MCF 10A (cell line): ENCODE measurements around a stretch of chr6.

DNA sequence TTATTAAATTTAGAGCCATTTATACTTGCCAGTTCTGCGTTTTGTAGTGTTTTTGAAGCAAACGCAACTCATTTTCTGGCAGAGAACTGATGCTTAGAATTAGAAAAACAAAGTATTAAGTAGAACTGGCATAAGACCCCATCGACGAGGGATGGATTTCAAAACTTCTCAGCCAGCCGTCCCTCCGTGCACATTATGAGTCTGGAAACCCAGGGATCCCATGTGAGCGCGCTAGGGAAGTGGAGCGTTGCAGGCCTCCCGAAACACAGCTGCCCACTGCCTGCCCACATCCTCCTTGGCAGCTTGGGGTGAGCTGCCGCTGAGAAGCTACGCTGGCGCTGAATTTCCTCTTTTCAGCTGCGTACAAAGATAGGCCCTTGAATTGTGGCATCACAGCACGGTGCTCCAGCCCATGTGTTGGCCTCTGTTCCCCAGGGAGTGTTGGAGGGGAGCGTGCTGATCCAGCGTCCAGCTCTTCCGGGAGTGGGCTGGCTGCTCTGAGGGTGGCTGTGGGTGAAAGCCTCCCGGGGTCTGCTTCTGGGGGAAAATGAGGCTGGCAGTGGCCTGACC is 297.6 kb downstream of the QKI start:
- PRO-cap, result no peak
- RRBS, result 50% methylated on average over 2 of the region's 19 CpGs

DNA sequence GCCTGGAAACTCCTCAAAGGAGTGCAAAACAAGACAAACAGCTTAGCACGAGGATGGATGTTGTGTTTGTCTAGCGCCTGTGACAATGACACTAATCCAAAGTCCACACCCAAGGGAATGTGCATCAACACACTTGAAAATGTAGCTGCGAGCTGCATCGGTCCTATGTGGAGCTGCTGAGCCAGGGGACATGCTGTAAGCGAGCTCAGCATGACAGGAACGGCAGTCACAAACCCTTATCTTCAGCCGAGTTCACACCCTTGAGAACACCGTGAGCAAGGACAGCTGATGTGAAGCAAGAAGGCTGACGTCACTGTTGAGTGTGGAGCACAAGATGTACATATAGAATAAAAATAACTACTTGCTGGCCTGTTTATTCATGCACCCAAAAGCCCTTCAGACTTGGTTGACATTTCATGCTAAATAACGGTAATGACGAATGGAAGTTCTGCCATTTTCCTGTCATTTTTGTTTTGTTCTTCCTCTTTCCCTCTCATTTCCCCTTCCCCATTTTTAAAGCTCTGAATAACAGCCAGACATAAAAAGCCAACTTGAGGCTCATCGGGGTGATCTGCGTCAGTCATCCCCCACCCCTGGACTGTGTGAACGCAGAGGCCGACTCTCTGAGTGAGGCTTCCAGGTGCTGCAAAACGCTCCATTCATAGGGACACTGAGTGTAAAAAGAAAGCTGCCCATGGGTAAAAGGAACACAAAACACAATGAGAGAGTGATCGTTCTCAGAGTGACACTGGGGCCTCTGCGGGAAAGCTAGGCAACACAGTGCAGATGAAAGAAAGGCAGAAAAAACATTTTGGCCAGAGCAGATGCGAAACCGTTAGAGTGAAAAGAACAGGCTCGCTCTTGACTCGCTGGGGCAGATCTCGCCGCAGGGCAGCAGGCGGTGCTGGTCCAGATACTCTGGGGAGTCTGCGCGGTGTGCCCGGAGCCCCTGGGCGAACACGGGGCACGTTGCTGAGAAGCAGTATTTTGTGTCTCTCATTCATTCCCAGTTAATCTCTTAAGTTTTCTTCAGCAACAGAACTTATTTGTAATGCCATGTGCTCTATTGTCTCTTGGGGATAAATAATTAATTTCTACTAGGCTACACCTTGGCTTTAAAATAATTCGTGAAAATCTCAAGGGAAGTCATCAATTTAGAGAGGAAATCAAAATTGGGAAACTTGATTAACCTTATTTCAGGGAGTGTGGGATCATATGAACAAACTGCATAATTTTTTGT is 684.8 kb downstream of the QKI start:
- PRO-cap, result no peak
- RRBS, result no CpG with 5 or more reads among the region's 32 CpGs

DNA sequence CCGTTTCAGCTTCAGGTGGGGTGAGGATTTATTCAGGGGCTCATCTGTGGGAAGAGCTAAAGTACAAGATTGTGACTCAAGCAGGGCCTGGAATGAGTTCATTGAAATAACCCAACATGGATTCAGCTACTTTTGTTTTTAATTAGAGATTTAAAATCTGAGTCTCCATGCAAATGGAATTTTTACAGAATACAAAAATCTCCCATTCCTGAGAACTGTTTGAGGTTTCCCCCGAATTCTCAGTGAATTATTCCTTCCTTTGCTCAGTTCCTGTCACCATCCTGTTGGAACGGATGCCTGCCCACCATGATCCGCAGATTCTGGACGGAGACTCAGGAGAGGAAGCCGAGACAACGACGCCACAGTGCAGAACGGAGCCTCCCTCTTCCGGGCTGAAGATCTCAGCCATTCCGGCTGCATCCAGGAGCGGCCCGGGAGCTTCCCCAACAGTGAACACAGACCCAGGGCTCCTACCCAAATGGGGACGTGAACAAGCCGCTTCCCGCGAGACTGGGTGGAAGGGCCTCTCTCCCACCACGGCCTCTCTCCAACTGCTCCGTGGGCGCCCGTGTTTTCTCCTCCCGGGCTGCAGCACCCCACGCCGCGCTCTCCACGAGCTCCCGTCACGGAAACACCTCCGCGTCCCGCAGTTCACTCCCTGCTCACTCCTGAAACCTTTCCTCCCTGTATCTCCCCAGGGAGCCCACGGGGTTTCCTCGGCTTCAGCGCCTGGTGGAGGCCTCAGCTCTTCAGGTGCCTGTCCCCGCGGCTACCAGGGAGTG is 922.4 kb downstream of the QKI start:
- PRO-cap, result no peak
- RRBS, result no CpG with 5 or more reads among the region's 36 CpGs

DNA sequence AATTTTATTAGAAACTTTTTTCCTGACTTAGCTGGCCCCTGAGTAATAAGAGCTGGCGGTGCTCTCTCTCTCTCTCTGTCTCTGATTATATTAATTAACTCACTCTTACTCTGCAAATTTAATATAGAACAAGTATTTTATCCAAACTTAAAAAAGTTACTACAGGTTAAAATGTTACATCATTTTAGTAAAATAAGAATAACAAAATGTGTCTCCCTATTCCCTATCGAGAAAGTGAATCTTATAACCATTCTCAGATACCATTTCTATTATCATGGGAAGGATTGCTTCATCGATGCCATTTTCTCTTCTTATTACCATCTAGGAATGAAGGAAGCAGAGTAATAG is 869.2 kb downstream of the C6orf118 start:
- PRO-cap, result no peak
- RRBS, result no CpG with 5 or more reads among the region's 3 CpGs

DNA sequence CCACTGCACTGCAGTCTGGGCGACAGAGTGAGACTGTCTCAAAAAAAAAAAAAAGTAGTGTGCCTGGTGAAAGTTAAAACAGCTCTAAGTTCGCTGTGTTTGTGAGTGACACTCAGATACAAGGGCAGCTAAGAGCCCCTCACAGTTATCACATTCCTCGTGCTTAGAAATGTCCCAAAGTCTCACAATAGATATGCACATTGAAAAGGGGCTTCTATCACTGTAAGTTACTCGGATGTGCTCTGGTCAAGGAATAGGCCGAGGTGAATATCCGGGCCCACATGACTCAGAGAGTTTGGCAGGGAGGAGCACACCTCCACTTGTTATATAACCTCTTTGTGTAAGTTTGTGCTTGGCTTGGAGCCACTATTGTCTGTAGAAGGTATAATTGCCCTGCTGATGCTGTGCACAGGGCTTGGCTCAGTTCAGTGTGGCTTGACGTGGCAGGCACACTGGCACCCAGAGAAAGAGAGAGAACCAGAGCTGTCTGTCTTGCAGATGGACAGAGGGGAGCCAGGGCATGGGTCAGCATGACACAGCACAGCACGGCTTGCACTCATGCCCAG is 482.7 kb downstream of the C6orf118 start:
- PRO-cap, result no peak
- RRBS, result no CpG with 5 or more reads among the region's 8 CpGs

GRCh38 chr6:165605182-165605798 is 57.8 kb downstream of the PDE10A start:
- PRO-cap, result no peak
- RRBS, result no CpG with 5 or more reads among the region's 10 CpGs

DNA sequence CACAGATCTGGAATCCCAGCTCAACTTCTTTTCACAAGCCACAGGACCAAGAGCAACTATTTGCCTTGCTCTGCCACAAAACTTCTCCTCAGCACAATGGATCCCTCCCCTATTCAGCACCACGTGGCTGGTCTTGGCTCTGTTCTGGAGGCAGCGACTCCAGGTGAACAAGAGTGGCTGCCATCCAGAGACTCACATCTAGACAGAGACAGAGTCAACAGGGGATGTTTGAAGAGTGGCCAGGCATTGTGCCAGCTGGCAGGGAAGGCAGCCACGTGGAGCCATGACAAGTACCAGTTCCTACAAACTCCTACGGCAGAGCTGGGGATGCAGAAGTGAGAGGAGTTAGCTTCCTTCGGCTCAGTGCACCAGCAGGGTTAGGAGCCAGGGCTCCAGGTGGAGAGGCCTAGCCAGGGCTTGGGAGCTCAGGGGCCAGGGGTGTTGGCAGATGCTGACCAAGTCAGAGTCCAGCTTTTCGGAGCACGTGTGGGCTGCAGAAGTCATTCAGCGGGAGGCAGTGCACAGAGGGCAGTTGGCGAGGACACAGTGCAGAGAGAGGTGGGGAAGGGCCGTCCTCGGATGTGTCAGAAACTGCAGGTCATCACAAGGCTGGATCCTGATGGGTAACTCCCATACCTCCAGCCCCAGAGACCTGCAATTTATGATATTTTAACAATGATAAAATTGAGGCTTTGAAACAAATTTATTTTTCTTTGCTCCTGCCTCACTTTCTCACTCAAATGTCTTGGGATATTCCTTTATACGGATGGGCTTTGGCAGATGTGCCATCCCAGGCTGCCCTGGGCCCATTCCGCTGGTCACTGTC is 171.7 kb upstream of the PDE10A start:
- PRO-cap, result no peak
- RRBS, result no CpG with 5 or more reads among the region's 13 CpGs

DNA sequence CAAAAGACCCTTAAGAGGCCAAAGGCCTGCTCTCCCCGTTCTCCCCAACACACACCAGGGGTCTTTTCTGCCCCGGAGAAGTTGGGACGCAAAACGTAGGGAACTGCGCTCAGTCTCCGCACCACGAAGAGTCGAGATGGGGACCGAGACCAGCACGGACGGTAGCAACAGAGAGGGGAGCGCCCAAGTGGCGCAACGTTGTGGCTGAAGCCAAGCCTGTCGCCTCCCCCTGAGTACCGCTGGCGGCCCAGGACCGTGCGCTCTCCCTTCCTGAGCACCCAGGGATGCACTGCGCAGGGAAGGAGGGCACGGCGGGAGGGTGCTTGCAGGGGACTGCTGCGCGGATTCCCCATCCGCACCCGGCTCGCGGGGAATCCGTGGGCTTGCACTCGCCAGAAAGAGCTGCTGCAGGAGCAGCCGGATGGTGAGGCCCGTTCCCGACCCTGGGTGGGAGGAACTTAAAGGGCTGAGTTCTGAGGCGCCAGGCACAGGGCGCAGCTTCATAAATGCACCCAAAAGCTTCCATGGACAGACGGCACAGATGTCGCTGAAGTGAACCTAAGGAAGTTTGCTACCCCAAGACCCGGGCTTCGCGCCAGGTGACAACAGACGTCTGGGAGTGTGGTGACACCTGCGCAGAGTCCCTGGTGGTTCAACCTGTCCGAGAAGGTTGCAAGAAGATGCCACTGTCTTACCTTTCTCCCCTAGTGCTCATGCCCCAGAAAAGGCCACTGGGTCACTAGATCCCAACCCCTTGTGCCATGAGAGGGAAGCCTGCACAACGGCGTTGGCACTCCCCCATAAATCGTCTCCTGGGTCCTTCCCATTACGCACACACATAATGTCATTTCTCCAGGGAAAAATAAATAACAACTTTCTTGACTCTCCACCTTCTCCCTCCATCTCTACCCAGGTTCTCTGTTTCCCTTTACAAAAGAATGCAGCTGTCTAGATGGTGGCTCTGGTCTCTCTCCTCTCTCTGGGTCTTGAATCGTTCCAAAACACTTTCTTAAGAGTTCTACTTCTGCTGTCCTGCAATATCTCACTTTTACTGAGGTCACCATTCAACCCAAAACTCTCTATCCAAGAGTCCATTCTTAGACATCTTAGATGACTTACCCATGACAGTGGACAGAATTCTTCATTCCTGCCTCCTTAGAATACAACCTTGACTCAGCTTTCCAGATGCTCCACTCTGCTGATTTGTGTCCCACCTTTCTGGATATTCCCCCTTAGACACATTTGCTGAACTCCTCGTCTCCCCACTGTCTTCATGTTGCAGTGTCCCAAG is 178.5 kb downstream of the TBXT start:
- PRO-cap, result no peak
- RRBS, result 96% methylated on average over 6 of the region's 49 CpGs

- PRO-cap, result no peak
- RRBS, result no CpG with 5 or more reads among the region's 8 CpGs
Measured at GRCh38 chr6:166236724-166237016, 69.0 kb upstream of the TBXT start.

- PRO-cap, result no peak
- RRBS, result no CpG with 5 or more reads among the region's 13 CpGs
Measured at GRCh38 chr6:166286558-166287328, 21.4 kb downstream of the PRR18 start.

DNA sequence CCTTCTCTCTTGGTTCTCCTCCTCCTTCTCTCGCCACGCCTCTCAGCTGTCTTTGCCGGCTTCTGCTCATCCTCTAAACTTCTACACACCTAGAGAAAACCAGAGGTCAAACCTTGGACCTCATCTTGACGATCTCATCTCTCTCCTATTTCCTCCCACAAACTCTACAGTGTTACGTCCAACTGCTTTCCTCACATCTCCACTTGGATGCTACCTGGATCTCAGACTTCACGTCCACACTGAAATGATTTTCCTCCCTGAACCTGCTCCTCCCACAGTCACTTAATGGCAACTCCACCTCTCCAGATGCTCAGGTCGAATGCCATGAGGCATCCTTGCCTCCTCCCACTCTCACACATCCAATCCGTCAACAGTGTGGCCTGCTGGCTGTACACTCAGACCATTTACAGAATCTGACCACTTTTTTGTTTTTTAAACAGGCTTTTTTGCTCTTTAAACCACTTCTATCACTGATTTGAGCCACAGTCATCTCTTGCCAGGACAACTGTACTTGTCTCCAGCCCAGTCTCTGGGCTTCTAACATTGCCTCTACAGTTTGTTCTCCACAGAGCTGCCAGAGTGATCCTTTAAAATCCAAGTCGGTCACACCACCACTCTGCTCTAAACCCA is 2.5 kb downstream of the SFT2D1 start:
- PRO-cap, result no peak
- RRBS, result no CpG with 5 or more reads among the region's 9 CpGs

DNA sequence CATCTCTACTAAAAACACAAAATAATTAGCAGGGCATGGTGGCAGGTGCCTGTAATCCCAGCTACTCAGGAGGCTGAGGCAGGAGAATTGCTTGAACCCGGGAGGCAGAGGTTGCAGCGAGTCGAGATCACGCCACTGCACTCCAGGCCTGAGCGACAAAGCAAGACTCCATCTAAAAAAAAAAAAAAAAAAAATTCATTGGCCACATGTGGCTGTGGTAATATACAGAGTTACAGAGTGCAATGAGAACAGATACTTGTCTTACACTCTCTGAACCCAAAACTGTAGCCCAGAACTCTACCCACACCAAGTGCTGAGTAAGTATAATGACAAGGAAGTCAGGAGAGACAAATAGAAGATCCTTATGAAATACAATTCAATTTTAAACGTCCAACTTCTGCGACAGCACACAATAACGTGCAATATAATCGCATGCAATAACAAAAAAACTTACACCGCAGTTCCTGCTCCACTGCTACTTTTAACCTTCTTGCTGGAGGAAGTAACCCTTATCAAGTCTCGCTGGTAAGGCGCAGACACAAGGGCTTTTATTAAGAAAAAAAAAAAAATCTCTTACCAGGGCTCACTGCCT is 974 bp downstream of the SFT2D1 start:
- PRO-cap, result no peak
- RRBS, result no CpG with 5 or more reads among the region's 12 CpGs

DNA sequence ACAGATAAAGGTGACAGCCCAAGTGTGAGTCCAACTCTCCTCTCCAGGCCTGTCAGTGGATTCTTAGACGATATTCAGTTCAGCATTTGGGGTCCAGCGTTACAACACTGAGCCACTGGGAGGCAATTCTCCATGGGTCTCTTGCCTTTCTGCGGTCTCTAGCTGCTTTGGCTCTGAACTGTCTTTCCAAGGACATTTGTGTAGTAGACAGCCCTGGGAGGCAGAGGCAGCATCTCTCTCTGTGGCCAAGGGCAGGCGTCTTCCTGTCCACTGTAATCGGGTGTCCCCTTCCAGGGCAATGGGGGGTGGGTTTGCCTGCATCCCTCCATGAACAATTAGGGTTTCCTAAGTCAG is 24.4 kb upstream of the MPC1 start:
- PRO-cap, result unidirectional peak, minus-strand start at position 279 of the sequence
- RRBS, result no CpG with 5 or more reads among the region's 5 CpGs

GRCh38 chr6:166494938-166495650 is 91.4 kb downstream of the RAMACL start:
- PRO-cap, result no peak
- RRBS, result 73% methylated on average over 1 of the region's 23 CpGs

GRCh38 chr6:166569311-166570025 is 17.0 kb downstream of the RAMACL start:
- PRO-cap, result no peak
- RRBS, result no CpG with 5 or more reads among the region's 18 CpGs

DNA sequence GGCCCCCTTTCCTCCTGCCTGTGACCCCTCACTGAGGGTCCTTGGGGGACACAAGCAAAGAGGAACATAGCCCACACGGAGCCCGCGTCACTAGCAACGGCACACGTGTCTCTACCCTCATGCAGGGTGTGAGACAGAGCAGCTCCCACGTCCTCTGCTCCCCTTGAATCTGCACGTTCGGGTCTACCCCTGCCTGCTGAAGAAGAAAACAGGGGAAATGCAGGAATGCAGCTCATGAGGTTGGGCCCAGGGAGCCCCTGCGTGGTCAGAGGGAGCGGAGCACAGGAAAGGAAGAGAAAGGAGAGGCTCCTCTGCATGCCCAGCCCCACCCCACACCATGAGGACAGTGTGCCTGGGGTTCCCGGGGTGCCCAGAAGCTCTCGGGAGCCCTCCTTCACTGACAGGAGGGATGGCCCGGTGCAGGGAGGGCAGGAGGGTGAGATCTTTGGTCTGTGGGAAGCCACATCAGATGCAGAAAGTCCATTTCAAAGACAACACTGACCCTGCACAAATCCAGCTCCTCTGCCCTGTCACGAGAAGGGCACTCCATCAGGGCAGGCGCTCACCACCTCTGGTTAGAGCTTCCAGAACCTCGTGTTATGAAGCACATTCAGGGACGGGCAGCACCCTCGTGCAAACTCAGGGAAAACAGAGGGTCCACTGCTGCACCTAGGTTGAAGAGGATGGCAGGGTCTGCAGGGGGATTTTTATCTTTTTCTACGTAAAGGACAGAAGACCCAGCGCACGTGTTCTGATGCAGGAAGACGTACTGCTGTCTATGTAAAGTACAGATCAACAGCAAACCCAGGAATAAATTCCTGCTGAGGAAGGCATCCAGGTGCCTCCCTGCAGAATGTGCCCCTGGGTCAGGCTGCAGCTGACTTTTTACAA is 13.5 kb downstream of the RAMACL start:
- PRO-cap, result no peak
- RRBS, result 95% methylated on average over 3 of the region's 22 CpGs

- PRO-cap, result no peak
- RRBS, result no CpG with 5 or more reads among the region's 8 CpGs
Measured at GRCh38 chr6:166625144-166625574, 1.9 kb downstream of the RPS6KA2 start.

- PRO-cap, result no peak
- RRBS, result no CpG with 5 or more reads among the region's 8 CpGs
Measured at GRCh38 chr6:166788871-166789087, 161.7 kb upstream of the RPS6KA2 start.

DNA sequence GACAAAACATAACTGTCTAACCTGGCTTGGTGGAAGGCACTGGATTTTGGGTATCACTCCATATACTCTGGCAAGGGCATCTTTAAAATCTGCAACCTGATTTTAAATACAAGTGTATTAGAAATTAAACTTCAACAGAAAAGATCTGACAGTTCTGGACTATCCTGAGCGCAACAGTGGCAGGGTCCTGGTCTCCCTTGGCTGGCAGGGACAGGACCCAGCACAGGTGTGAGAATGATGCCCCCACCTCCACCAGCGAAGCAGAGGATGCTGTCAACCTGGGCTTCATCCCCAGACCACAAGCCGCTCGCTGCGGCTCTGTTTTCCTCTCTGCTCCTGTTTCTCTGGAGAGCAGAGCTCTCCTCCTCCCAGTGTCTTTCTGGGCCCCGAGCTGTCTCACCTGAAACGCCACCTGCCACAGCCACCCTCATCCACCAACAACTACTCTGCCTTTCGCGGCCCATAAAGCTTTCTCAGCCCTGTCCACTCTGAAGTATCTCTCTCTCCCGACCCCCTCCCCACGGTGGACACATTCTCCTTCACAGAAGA is 25.3 kb downstream of the RNASET2 start:
- PRO-cap, result no peak
- RRBS, result no CpG with 5 or more reads among the region's 11 CpGs

GRCh38 chr6:166988366-166989317 is 10.6 kb upstream of the CEP43 start:
- PRO-cap, result no peak
- RRBS, result no CpG with 5 or more reads among the region's 7 CpGs